Measurements from ENCODE around the genes SELENOI, ADGRF3, ABHD1, TCF23, CAD and SLC30A3.

GRCh38 chr2:25340093-25340972, 1.4 kb downstream of the DNMT3A start:
- PRO-cap = bidirectional peak, plus-strand start at chr2:25340608, minus-strand start at chr2:25340330

DNA sequence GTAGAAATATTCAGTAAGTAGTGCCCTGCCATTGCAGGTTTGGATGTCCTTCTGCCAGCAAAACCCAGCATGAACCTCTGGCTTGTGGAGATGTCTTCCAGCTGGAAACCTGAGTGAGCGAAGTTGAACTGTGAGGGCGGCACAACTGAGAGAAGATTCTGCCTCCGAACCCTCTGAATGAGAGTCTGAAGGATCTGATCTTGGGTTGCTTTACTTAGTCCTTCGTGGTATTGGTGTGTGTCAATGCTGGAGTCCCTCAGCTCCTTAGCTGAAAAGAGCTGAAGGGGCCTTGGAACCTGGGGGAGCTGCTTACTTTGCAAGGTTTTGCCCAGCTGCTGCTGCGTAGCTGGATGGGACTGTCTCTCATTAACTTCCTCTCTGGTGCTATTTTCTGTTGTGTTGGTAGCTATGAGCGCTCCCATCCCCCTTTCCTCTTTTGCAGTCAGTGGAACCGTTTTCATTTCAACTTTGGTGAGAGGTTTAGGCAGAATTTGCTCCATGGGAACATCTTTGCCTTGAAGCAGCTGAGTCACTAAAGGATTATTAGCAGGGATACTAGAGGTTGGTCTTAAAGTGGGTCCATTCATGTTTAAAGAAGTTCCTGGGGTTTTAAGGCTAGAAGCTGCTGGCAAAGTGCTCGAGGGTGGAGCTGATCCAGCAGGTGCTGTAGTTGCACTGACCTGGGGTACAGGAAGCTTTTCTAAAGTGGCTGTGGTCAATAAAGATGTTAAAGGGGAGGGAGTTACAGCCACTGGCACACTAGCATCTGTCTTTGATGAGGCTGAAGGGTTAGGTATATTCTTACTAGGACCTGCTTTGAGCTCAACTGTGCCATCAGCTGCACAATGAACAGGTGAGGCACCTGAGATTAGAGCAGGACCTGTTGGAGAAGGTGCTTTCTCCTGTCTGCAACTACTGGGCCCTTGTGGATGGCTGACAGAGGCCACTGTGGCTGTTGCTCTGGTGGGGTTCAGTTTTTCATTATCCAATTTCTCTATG, 69.9 kb upstream of the DTNB start:
- PRO-cap = no peak

- PRO-cap = no peak
These were observed 4.5 kb downstream of the KIF3C start for GRCh38 chr2:25977571-25978381.

GRCh38 chr2:26034775-26035209, 908 bp downstream of the RAB10 start:
- PRO-cap = no peak

GRCh38 chr2:26059540-26060038, 25.7 kb downstream of the RAB10 start:
- PRO-cap = no peak

GRCh38 chr2:26067545-26068279, 33.8 kb downstream of the RAB10 start:
- PRO-cap = no peak

DNA sequence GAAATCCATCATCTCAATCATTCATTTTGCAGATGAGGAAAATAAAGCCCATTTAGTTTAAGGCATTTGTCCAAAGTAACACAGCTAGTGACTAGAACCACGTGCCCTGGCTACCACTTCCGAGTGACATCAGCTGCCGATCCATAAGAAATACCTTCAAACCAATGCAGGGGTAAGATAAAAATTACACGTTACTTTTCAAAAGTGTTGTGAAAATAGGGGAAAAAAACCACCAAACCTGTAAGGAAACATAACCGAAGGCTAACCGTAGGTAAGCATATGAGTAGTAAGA, 1.4 kb downstream of the HADHA start:
- PRO-cap = no peak

DNA sequence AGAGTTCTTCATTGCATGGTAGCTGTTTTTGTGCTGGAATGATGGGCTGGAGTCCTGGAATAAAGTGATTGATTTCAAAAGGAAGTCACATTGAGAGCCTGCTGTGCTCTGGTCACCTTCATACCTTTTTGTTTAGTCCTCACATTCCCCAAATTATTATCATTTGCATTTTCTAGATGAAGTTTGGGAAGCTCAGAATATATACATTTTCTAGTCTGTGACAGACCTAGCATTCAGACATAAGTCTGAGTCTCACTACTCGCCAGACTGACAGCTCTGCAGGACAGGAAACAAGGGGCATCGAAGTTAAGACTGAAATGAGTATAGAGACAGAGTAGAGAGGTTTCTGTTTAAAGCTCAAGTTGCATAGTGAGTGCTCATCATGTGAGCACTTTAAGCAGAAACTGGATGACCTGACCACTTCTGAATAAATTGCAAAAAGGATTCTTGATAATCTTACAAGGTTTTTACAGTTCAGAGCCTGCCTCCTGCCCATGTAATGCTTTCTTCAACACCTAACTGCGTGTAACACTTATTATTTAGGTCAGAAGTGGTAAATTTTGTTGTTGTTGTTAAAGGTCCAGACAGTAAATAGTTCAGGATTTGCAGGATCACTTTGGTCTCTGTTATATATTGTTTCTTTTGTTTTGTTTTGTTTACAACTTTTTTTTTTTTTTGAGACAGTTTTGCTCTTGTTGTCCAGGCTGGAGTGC, 1.1 kb downstream of the HADHB start:
- PRO-cap = no peak

- PRO-cap = bidirectional peak, plus-strand start at chr2:26346146, minus-strand start at chr2:26345791
These were observed at the start of gene SELENOI for GRCh38 chr2:26345911-26346424. SELENOI (plus strand) TSS chr2:26346143.

DNA sequence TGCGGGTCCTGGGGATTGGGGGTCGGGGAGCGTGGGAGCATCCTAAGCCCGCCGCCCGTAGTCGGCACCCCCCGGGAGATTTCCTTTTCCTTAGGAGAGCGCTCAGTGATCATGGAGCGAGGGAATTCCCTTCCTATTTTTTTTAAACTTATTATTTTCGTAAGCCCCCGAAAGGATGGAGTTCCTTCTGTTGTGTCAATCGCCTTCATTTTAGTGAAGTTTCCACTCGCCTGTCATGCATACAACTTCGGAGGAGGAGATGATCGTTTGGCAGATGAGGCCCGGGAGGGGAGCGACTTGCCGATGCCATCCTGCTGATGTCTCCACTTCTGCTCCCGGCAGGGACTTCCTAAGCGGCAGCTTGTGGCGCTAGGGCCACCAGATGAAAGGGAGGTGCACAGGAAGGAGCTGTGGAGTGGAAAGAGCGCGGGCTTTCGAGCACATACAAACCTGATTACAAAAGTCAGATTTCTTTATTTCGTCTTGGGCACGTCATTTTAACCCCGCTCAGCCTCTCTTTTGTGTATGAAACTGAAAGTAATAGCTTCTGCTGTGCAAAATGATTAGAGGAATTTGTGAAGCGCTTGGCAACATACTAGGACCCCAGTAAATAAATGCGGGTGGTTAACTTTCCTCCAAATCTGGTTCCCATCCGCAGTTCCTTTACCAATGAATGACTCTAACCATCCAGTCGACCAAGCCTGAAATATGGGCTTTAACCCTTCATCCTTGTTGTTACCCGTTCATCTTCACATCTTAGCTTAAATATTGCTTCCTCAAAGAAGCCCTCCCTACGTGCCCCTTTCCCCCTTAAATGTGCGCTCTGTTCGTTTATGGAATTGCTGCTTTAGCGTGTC, at the start of gene ADGRF3:
Gene ADGRF3 (minus strand): TSS at position 365 of the 857 bp plus-strand sequence.
- PRO-cap = bidirectional peak, plus-strand start at position 381 of the sequence, minus-strand start at position 346 of the sequence

DNA sequence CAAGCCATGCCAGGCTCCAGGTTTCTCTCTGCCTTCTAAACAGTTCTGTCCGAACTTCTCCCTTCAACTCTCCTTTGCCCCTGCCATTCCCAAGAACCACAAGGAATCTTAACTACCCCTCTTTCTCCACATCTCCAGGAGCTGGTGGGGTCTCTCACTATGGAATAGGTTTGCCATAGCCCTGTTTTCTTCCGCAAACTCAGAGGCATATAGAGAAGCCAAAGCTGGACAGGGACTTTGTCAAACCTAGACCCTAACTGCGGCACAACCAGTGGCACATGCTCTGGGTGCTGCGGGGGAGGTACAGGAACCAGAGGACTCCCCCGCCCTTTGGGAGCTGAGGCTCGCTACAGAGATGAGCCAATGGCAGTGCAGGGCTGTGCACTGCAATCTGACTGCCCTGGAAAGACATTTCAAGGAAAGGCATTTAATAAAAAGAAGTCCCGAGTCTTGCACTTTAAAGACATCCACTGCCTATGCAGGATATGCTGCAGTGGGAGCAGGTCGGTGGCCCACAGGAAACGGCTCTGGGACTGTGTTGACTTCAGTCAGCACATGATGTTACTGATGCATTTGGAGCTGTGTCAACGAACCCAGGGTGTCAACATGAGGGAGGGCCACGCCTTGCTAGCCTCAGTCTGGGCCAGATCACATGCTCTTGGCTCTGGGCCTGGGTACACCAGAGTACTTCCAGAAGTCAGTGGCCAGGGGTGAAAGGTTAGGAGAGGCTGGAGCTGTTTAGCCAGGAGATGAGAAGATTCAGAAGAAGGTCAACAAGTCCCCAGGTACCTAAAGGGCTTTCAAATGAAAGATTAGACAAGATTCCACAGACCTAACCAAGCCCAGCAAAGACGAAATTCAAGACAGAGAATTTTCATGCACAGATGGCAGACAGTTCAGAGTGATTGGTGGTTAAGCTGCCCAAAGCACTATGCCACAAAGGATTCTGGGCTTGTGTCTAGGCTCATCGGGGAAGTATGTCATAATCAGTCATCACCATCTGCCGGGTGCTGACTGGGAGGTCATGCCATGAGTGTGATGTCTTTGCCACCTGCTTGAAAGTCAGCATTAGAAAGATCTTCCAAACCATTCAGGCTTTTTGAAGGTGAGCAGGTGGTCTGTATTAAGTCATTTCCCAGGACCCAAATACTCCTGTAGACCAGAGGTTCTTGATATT, 8.3 kb downstream of the SLC35F6 start:
- PRO-cap = no peak

GRCh38 chr2:26778136-26778577, 7.7 kb upstream of the CENPA start:
- PRO-cap = no peak

DNA sequence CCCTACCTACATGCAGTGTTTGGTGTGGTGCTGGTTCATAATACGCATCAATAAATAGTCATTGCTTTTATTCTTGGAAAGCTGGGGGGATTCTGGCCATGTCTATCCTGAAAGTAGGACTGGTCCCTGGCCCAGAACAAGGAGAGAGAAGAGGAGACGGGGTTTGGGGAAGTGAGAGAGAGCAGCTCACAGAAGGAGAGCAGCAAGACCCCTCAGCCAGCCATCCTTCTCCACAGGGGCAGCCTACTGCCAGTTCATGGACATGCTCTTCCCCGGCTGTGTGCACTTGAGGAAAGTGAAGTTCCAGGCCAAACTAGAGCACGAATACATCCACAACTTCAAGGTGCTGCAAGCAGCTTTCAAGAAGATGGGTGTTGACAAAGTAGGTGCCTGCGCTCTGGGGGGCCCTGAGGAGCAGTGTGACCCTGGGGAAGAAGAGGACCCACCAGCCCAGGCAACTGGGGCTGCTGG, 9.6 kb upstream of the TMEM214 start:
- PRO-cap = no peak

GRCh38 chr2:27123239-27123992, at the start of gene ABHD1:
ABHD1 (plus strand) TSS chr2:27123815.
- PRO-cap = bidirectional peak, plus-strand start at chr2:27123852, minus-strand start at chr2:27123773

GRCh38 chr2:27126388-27126836, 2.8 kb downstream of the ABHD1 start:
- PRO-cap = no peak

DNA sequence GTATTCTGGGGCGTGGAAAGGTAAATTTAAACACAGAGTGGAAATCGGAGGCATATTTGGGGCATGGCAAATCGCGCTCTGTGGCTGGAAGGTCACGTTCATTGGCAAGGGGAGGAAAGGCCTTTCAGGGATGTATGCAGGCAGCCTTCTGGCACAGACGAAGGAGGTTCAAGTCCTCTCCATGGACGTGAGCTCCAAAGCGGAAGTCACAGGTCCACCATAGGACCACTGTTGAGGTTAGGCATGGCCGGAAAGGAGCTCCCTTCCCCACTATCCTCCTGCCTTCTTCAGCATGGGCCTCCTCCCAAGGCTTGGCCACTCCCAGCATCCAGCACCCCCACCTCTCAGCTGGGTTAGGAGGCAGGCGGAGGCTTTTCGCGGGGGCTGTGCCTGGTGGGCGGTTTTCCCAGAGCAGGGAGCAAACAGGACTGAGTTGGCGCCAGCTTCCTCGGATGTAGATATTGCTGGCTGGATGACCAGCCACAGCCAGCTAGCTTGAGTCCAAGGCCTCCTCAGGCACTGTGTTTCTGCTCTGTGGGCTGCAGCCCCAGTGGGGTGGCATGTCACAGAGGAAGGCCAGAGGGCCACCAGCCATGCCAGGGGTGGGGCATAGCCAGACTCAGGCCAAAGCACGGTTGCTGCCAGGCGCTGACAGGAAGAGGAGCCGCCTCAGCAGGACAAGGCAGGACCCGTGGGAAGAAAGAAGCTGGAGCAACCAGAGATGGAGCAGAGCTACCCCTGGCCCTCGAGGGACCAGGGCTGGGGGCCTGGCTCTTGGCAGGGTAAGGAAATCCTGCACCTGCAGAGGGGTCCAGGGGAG, at the start of gene TCF23:
Gene TCF23 (plus strand): TSS at position 431 of the 820 bp plus-strand sequence.
- PRO-cap = no peak

DNA sequence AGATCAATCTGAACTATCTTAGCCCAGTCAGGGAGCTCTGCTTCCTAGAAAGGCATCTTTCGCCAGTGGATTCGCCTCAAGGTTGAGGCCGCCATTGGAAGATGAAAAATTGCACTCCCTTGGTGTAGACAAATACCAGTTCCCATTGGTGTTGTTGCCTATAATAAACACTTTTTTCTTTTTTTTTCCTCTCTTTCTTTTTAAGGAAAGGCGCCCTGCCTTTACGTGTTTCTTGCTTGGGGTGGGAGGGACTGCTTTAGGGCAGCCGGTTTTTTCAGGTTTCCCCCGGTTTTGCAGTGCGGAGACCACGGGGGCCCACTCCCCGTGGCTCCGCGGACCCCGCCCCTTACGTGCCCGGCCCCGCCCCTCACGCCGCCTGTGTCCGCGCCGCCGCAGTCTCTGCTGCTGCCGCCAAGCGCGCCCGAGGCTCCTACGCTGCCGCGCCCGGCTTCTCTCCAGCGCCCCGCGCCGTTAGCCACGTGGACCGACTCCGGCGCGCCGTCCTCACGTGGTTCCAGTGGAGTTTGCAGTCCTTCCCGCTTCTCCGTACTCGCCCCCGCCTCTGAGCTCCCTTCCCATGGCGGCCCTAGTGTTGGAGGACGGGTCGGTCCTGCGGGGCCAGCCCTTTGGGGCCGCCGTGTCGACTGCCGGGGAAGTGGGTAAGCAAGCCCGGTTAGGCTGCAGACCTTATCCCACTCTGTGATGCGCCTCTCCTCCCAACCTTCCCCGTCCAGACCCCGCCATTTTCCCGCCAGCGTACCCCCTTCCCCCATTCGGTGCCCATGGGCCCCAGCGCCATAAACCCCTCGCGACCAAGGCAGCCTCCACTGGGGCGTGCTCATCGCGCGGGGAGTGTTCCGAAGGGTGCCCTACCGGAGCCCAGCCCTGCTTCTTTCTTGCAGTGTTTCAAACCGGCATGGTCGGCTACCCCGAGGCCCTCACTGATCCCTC, at the start of gene CAD:
Gene CAD (plus strand): TSS at position 395 of the 951 bp plus-strand sequence.
- PRO-cap = bidirectional peak, plus-strand start at position 501 of the sequence, minus-strand start at position 347 of the sequence

DNA sequence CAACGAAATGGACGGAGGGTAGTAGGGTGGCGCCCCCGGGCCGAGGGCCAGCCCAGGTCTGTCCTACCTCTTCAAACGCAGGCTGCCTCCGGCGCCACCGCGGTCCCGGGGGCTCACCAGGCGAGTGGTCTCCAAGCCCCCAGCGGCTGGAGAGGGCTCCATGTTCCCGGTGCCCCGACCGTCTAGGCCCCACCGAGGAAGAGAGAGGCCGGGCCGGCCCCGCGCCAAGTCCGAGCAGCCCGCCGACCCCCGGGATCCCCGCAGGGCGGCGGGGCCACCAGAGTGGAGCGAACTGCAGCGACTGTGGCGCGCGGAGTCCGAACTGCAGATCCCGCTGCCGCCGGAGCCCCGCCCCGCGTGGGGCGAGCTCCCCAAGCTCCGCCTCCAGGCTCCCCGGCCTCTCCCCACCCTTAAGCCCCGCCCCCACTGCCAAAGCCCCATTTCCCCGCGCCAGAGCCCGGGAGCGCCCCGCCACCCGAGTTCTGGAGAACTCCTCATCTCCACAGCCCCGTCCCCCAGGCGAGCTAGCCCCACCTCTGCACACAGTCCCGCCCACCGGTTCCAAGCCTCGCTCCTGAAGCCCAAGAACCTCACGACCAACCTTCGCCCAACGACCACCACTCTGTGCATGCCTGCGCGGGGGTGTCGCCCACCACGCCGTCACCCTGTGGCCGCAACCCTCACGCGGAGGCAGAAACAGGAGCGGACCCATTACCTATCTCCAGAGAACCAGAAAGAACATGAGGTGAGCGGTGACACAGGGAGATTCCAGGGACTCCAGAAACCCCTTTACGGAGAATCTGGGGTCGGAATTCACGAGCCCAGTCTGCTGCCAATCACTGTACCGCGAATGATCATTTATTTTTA, at the start of gene SLC30A3:
Gene SLC30A3 (minus strand): TSS at position 303 of the 867 bp plus-strand sequence.
- PRO-cap = no peak

DNA sequence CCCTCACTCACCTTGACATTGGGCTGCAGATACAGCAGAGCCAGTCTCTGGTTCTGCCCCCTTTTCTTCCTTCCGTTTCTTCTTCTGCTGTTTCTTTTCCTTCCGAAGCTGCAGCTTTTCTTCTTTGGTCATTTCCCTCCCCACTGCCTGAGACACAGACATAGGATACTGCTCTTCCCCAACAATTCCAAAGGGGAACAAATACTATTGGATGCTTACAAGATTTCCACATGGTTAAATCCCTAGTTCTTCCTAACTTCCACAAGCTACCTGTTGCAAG, 795 bp downstream of the EIF2B4 start:
- PRO-cap = no peak

DNA sequence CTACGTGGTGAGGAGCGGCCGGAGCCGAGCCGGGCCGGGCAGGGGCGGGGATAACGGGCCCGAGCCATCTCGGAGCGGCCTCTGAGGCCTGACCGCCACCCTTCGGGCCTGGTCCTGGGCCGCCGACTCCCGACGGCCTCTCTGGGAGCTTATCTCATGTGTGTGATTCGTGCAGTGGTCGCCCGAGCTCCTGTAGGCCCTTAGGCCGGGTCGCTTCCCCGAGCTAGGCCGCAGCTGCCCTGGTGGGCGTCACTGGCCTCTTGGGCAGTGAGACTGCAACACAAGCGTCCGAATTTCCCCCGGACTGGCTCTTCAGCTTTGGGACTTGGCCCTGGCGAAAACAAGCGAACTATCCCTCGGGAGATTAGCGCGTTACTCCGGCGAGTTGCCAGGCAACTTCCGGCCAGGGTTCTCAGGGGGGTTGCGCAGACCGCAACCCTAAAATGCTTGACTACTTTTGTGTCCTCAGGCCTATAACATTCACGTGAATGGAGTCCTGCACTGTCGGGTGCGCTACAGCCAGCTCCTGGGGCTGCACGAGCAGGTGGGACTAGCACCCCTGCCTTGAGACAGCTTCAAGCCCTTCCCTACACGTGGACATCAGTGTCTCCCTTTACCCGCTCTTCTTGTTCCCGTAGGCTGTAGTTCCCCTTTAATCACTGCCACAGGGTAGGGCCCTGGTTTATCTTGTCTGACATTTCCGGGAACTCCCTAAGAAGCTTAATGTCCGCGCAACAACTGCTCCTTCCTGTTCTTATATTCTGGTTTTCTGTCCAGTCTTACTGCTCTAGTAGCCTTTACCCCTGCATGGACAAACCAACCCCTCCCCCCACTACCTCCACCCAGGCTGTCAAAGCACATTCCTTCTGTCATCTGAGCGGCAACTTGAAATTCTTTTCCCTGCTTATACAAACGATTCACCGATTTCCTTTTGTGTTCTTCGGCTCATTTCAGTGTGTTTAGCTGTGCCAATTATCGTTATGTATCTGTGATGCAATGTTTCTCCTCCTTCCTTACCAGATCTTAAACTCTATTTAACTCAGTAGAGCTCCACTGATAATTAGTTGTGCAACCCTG, 722 bp downstream of the SNX17 start:
- PRO-cap = bidirectional peak, plus-strand start at position 714 of the sequence, minus-strand start at position 628 of the sequence